Jurkat, Clone E6-1 (cell line): ENCODE measurements around a stretch of chr11.

- RRBS, result no CpG with 5 or more reads among the region's 4 CpGs
Measured at GRCh38 chr11:121091617-121092250, 9.3 kb upstream of the TECTA start.

- RRBS, result no CpG with 5 or more reads among the region's 4 CpGs
Measured at GRCh38 chr11:121230710-121231128, 61.9 kb upstream of the SC5D start.

GRCh38 chr11:121429498-121430040, 22.5 kb upstream of the SORL1 start:
- RRBS, result no CpG with 5 or more reads among the region's 3 CpGs

DNA sequence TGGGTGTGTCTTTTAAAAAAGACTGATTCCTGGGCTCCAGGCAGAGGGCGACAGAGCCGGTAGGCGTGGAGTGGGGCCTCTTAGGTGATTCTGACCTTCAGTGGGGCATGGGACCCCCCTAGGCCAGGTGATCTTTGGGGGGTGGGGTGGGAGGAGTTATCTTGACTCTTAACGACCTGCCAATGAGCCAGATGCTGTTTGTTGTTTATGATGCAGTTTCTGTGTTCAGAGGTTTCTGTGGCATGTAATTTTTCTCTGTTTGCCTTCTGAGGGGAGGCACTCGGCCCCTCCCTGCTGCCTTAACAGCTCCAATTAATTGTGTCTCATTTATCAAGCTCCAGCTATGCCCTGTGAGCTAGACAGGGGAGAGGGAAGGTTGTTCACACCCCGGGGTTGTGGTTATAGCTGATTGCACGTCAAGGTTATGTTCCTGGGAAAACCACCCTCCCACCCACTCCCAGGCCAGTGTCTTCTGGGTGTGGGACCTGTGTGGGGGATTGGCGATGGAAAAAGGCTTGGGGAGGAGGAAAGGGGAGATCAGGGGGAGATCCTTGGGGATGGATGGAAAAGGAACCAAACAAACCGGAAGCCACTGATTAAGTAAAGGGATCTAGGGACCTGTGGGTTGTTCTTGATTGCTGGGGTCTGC, 13.8 kb downstream of the SORL1 start:
- RRBS, result no CpG with 5 or more reads among the region's 9 CpGs

GRCh38 chr11:121576544-121577017, 124.5 kb downstream of the SORL1 start:
- RRBS, result no CpG with 5 or more reads among the region's 7 CpGs

DNA sequence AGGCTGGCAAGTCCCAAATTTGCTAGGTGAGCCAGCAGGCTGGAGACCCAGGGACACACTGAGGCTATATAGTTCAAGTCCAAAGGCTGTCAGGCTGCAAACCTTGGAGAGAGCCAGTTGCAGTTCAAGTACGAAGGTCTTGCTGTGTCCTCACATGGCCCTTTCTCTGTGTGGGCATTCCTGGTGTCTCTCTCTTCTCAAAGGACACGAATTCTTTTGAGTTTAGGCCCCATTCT, 135.1 kb downstream of the SORL1 start:
- RRBS, result no CpG with 5 or more reads among the region's 2 CpGs

DNA sequence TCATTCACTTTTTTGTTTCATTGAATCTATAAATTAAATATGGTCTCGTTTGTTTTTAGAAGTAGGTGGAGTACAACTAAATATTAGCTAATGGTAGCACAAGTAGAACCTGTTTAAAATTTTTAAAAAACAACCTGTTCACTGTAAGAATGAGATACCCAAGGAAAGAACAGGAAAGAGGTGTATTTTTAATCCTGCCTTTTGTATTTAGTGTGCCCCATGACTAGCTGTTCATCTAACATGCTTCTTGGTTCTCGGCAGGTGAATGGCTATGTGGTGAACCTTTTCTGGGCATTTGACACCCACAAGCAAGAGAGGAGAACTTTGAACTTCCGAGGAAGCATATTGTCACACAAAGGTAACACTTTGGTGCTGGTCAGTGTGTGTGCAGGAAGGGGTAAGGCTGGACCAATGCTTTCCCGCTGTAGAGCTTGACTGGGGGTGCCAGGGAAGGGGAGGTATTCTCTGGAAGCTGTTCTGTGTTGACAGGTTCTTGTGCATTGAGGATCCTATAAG, 160.4 kb downstream of the SORL1 start:
- RRBS, result no CpG with 5 or more reads among the region's 4 CpGs

GRCh38 chr11:121695974-121696898, 244.1 kb downstream of the SORL1 start:
- RRBS, result no CpG with 5 or more reads among the region's 20 CpGs

- RRBS, result no CpG with 5 or more reads among the region's 2 CpGs
Measured at GRCh38 chr11:121887597-121888020, 228.4 kb downstream of the BLID start.

- RRBS, result no CpG with 5 or more reads among the region's 17 CpGs
Measured at GRCh38 chr11:122101419-122102322, 14.3 kb downstream of the BLID start.

- RRBS, result no CpG with 5 or more reads among the region's 4 CpGs
Measured at GRCh38 chr11:122353970-122354458, 238.0 kb upstream of the BLID start.

- RRBS, result no CpG with 5 or more reads among the region's 5 CpGs
Measured at GRCh38 chr11:122422494-122423155, 232.9 kb upstream of the UBASH3B start.

GRCh38 chr11:122681787-122682317, 26.3 kb downstream of the UBASH3B start:
- RRBS, result no CpG with 5 or more reads among the region's 13 CpGs

GRCh38 chr11:122789041-122789268, 49.3 kb upstream of the CRTAM start:
- RRBS, result 98% methylated on average over 4 of the region's 6 CpGs

- RRBS, result no CpG with 5 or more reads among the region's 16 CpGs
Measured at GRCh38 chr11:122885671-122886165, 3.2 kb downstream of the JHY start.

GRCh38 chr11:123055850-123056407, 6.0 kb downstream of the HSPA8 start:
- RRBS, result no CpG with 5 or more reads among the region's 3 CpGs

DNA sequence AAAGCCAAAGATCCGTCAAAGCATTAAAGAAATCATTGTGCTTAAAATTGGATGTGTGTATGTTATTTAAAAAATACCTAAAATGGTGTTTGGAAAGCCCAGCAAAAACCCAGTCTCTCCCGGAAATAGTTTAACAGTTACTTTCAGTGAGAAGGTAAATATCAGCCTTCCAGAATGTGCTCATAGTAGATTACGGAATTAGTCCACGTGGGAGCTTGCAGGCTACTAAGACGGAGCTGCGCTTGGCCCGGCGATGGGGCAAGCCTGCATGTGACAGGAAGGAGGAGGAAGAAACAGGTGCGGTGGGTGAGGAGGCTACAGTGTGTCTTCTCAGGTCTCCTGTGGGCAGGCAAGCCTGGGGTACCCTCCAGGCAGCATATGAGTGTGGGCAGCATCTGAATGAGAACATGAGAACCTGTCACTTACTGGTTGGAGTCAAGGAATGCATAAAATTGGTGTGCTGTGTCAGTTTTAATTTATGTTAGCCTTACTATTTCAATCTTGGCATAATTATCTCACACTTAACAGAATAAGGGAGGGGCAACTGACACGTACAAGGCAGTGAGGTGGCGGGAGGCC, 35.9 kb downstream of the CLMP start:
- RRBS, result 93% methylated on average over 3 of the region's 11 CpGs

DNA sequence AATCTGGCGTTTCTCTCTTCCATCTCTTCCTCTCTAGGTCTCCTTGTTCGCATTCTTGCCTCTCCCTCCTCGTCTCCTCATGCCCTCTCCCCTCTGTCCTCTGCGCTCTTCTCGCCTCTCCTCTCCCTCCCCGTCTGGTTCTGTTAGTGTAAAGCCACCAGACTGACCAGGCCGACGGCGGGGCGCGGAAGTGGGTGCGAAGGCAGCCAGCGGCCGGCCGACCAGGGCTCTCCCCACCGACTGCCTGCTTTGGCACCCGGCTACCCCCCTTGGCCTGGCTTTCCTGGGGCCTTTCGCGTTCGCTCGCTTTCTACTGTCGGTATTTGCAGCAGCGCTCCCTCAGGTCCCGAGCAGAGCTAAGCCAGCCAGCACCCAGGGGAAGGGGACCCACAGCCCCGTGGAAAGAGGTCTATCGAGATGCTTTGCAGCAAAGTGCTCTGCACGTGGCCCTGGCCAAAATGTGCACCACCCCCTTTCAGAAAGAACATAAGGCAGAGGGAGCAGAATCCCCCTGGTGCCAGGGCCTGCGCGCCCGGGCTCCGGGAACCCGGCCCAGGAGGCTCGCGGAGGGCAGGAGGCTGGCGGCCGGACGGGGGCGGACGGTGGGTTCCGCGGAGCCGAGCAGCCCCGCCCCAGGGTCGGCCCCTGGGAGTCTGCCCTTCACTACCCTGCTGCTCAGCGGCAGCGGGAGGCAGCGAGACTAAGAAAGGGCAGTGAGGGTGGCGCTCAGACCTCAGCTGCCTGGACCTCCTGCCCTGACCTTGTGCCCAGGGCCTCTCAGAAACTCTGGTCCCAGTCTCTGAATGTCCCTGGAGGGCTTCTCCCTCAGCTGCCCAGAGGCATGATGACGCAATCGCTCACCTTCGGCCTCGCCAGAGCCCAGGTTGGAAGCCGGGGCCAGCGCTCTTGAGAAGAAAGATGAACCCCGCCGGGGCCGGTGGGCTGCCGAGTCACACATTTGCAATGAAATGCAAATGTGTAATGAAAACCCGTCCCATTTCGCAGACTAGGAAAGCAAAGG, 900 bp upstream of the CLMP start:
- RRBS, result no CpG with 5 or more reads among the region's 60 CpGs

- RRBS, result 90% methylated on average over 4 of the region's 18 CpGs
Measured at GRCh38 chr11:123509316-123510254, 79.5 kb downstream of the GRAMD1B start.

GRCh38 chr11:123510506-123511599, 80.8 kb downstream of the GRAMD1B start:
- RRBS, result no CpG with 5 or more reads among the region's 26 CpGs